HTERT-HM (cell line): ENCODE data around the gene FBLN5.

- RRBS = no CpG with 5 or more reads among the region's 16 CpGs
Measured at GRCh38 chr14:91360982-91361641, 56.5 kb downstream of the CCDC88C start.

DNA sequence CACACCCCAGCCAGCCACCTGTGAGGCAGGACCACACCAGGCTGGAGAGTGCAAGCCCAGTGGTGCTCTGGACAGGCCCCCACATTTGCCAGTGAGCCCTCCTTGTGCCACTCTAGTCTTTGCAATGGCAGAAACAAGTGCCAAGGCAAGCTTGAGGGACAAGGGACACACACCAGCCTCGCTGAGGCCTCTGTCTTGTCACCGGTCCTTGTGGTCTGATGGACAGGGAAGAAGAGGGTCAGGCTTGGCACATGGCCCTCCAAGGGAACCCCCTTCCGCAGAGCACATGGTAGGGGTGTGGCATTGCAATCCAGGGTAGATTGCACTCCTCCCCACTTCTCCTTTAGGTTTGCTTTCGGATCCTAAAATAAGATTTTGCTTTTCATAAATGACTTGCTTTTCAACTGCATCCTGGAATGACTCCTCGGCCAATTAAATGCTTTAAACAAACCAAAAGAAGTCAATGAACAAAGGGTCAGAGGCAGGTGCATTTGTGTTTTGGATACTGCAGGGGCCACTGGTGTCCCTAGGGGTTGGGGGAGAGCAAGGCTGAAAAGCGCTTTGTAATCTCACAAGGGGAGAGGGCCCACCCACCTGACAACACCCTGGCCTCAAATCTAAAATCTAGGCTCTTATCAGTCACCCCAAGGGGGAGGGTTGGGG, 53.5 kb downstream of the CCDC88C start:
- RRBS = no CpG with 5 or more reads among the region's 6 CpGs

DNA sequence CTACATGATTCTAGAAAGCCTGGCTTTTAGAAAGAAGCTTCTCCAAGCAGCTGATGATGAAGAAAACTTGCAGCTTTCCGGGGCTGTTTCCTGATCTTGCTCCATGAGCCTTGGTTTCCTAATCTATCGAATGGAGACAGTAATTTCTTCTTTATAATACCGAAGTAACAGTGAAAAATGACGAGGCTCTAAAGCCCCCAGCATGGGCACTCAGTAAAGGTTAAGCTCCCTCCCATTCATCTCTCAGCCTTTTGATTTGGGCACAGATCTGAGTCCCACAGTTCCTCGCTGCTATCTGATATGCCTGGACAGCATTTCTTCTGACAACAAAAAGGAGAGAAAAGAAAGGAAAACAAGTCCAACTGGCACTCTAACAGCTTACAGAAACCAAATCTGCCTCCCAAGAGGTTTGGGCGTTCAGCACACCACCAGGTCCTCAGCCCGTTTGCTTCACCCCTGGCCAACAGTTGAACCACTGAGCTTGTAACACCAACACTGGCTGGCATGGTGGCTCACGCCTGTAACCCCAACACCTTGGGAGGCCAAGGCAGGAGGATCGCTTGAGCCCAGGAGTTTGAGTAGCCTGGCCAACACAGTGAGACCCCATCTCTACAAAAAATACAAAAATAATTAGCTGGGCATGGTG, 19.6 kb downstream of the CCDC88C start:
- RRBS = no CpG with 5 or more reads among the region's 9 CpGs

DNA sequence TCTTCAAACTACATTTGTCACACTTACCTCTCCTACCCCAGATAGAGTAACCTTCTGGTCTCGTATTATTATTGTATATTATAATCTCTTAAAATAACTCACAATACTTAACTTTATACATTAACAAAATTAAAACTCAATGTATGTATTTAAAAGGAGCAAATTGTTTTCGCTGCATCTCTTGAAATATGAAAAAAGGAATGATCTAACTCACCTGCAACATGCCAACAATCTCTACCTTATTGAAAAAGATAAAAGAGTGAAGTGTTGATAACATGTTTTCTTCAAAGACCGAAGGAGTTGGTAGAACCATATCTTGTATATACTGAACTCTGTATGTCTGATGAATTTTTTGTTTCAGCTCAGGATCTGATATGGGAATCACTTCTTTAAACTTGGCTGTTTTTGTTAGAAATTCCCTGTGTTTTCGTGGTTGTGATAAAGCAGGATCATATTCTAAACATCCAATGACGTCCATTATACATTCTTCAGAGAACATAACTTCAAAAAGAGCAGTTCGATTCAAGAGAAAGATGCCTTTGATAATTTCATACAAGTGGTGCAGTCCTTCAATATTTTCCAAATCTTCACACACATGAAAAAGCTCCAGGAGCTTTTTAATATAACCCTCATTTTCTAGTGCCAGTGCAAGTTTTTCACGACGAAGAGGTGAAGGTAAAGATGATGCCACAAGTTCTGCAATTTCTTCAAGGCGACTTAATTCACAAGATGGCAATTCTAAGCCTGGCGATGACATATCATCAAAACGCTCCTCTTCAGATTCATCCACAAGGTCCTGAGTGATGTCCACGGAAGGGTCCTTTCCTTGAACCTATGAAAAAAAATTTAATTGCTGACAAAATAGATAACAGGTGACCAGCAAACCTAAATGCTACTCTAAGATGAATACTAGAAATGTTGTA, 28.5 kb downstream of the PPP4R3A start:
- RRBS = no CpG with 5 or more reads among the region's 12 CpGs

- RRBS = no CpG with 5 or more reads among the region's 9 CpGs
Measured at GRCh38 chr14:91578631-91579143, 68.6 kb upstream of the PPP4R3A start.

DNA sequence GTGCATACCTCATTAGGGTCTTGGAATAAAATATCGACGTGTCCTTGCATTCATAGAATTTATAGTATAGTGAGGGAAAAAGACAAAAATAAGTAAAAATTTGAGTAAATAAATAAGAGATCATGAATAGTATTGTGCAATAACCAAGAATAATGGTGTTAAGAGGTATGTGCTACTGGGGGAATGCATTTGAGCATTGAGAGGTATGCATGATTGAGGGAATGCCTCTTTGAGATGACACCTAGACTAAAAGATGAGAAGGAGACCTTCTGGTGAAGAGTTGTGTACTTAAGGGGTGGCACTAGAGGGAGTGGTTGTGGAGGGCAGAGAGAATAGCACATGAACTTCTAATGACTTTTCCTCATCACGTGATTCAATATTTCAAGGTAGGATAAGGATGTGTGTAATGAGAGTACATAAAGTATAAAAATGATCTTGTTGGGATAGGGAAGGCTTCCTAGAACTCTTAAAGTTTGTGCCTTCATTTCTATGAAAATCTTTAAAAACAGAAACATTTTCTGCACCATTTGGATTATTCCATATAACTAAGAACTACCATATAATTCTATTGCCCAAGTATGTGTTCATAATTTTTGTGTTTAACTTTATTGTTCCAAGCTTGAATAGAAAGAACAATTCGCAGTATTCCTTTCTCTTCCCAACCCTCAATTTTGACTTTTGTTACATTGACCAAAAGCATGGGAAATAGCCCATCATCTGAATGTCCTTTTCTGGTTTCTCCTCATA, 19.0 kb upstream of the CATSPERB start:
- RRBS = no CpG with 5 or more reads among the region's 4 CpGs

GRCh38 chr14:91875562-91876055, 8.3 kb upstream of the TC2N start:
- RRBS = no CpG with 5 or more reads among the region's 5 CpGs

DNA sequence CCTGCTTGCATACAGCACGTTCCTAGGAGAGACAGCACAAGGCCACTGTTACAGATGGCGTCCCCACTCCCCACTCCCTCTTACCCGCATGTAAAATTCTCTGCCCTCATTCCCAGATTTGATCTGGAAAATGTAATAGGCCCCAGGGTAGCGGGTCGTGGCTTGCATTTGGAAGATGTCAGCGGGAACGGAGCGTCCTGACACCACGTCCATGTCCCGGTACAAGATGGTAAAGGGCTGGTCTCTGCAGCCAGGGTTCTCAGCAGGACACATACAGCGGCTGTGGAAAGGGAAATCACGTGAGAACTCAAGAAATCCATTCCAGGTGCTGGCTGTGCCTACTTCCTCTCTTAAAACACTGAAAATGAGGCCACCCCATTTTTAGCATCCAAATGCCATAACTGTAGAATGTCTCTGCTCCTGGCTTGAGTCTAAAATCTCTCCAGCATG, 10.1 kb upstream of the TC2N start:
- RRBS = no CpG with 5 or more reads among the region's 12 CpGs

- RRBS = no CpG with 5 or more reads among the region's 8 CpGs
Measured at GRCh38 chr14:91883454-91883945, 16.2 kb upstream of the TC2N start.

DNA sequence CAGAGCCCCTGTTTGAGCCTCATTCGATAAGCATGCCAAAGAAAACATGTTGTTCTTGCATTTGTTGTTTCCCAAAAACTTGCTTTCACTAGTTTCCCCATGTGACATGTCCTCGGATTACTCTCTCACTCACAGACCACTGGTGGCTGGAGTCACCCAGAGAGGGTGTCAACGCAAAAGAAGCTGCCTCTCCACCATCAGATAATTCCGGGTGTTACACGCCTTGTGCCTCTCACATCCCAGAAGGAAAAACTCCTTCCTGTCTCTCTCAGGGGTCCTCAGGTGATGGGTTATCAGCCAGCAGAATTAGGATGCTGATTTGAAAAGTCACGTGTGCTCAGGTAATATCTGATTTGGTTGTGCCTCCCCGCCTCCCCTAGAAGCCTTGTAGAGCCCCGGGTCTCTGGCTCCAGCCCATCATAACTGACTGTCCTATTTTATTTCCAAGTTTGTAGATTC, 16.6 kb upstream of the TC2N start:
- RRBS = no CpG with 5 or more reads among the region's 8 CpGs

GRCh38 chr14:91946892-91947758, at the start of gene FBLN5:
Gene FBLN5, minus strand, starts transcription at chr14:91947694.
- RRBS = 1% methylated on average over 18 of the region's 50 CpGs

DNA sequence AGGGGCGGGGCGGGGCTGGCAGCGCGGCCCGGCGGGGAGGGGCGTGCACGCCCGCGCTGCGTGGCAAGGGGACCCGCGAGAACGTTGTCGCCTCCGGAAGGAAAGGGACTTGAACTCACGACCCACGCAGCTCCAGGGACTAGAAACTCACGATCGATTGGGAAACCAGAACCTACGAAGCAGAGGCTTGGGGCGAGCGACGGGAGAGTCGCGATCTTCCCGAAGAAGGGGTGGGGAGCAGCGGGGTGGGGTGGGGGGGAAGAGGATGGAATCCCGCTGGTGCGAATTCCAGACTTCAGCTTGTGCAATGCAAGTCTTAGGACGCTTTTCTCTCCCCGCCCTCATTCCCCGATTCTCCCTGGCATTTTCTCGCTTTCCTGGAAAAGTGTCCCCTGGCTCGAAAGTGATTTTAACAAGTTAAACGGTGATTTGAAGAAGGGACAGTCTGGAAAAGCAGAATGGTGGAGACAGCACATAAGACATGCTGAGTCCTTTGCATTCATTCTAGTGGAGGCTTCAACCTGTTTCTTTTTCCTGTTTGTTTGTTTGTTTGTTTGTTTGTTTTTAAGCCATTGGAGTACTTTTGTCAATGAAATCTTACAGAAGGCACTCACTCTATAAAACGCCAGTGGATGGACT, 384 bp upstream of the FBLN5 start:
- RRBS = under 1% methylated on average over 16 of the region's 37 CpGs

- RRBS = no CpG with 5 or more reads among the region's 6 CpGs
Measured at GRCh38 chr14:92003301-92004144, 36.3 kb downstream of the TRIP11 start.

DNA sequence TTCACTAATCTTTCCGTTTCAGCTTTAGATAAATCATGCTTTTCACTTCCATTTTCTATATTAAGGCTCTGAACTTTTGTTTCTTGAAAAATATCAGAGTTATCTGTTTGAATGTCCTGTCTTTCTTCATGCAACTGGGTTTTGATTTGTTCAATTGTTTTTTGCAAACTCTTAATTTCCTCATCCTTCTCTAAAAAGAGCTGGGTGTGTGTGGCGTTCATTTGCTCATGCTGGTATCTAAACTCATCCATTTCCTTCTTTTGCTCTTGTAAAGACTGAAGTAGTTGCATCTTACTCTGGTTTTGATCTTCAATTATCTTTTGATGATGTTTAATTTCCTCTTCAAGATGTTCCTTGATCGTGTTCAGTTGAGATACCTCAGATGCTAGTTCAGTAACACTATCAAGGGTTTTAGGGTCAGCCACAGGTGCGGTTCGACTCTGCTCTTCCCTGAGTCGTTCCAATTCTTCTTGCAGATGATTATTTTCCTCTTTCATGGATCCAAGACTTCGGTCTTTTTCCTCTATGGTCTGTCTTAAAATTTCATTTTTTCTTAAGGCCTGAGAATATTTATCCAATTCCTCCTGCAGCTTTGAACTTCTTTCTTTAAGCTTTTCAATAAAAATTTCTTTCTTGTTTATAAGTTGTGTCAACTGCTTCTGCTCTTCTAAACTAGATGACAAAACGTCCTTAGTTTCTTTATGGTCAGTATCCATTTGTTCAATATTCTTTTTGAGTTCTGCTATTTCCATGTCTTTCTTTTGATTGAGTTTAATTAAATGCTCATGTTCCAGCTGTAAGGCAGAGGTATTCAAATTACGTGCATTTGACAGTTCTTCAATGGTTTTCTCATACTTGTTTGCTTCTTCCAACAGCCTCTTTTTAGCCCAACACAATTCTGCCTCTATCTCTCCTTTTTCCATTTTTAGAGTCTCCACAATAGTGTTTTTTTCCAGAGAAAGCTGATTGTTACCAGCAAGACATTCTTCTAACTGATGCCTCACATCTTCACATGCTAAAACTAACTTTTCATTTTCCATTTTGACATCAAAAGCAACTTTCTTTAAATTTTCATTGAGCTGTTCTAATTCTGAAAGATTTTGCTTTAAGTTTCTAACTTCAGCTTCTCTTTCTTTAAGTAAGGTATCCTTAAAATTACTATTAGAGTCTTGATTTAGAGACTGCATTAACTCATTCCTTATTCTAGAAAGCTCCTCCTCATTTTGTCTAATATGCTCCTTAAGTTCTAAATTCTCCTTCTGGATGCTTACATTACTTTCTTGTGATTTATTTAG, 34.5 kb downstream of the TRIP11 start:
- RRBS = no CpG with 5 or more reads among the region's 9 CpGs

DNA sequence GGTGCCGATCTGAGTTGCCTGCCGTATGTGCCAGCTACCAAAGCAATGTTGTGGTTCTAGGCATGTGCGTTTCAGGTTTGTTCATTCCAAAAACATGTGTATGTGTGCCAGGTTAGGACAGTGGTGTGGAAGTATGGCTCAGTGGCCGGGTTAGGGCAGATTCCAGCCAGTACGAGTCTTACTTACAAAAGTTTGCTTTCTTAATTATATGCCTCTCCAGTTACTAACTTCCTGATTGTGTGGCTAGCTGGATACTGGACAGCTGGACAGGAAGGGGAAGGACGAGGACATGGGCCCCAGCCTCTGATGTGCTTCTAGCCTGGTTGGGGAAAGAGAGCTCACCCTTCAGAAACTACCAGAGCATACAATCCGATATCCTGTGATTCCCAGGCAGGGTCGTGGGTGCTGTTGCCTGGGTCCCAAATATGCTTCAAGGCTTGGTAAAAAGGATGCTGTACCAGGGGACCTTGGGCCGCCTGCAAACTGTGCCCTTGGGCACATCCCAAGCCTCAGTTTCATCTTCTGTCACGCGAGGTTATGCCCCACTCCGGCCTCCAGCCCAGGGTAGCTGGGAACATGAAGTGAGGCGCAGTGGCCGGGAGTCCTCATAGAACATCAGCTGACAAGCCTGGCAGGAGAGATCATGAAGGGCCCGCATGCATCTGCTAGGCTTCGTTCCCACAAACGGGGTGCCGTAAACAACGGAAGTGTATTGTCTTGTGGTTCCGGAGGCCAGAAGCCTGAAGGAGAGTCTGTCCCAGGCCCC, 23.3 kb upstream of the RIN3 start:
- RRBS = 80% methylated on average over 1 of the region's 20 CpGs

- RRBS = no CpG with 5 or more reads among the region's 13 CpGs
Measured at GRCh38 chr14:92568470-92569146, 55.0 kb downstream of the RIN3 start.

- RRBS = no CpG with 5 or more reads among the region's 3 CpGs
Measured at GRCh38 chr14:92677172-92677775, 71.2 kb downstream of the LGMN start.

DNA sequence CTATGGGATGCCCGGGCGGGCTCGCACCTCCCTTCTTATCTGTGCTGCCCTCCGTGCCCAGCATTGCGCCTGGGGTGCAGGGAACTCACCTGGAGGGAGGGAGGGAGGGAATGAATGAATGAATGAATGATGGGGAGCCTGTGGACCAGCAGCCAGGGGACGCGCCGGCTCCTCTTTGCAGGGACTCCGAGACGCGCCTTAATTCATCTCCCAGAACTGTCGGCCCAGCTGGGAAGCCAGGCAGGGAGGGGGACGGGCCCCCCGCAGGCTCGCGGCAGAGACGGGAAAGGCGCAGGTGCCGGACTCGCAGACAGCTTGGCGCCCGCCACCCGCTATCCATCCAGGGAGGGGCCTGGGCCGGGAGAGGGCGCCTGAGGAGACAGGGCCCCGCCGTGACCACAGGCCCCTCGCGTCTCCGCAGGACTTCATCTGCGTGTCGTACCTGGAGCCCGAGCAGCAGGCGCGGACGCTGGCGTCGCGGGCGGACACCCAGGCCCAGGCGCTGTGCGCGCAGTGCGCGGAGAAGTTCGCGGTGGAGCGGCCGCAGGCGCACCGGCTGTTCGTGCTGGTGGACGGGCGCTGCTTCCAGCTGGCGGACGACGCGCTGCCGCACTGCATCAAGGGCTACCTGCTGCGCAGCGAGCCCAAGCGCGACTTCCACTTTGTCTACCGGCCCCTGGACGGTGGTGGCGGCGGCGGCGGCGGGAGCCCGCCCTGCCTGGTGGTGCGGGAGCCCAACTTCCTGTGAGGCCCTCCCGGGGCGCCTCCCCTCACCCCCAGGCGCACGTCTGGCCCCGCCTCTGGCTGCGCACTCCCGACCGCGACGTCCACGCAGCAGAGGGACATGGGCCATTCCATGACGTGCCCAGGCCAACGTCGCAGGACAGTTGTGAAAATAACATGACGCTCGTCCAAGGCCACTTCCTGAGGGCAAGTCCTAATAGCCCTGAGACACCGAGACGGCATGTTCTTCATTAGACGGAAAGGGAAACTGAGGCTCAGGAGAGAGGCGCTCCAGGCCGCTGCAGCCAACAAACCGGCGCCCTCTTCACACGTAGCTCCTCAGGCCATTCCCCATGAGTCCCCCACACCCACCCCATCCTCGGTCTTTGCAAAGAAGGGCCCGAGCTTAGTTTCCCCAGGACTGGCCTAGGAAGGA, 60.5 kb downstream of the LGMN start:
- RRBS = 59% methylated on average over 23 of the region's 98 CpGs

DNA sequence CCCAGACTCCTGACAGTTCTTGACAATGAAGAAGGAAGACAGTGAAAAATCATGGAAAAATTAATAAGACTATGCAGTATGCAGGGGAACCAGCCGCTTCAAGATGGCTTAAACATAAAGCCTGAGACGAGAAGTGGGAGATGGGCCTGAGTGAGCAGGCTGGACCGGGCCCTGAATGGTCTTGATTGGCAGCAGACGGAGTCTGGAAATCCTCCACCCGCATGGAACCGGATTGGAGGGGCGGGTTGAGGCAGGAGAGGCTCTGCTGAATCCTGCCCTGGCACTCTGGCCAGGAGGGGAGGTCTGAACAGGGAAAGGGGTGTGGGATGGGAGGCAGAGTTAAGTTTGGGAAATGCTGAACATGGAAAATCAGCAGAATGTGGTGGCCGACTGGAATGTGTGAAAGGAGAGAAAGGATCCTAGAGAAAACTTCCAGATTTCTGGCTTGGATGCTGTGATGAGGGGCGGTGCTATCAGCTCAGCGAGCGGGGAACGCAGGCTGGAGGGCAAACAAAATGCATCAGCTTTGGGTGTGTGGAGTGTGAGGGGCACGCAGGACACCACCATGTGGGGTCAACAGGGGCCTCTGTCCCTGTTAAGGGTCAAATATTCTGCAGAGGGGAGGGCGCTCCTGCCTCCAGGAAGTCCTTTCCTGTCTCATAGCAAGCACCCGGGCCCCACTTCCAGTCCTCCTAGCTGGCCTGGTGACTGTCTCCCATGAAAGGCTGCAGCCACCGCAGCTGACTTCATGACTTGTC, 53.9 kb downstream of the LGMN start:
- RRBS = 46% methylated on average over 4 of the region's 16 CpGs

DNA sequence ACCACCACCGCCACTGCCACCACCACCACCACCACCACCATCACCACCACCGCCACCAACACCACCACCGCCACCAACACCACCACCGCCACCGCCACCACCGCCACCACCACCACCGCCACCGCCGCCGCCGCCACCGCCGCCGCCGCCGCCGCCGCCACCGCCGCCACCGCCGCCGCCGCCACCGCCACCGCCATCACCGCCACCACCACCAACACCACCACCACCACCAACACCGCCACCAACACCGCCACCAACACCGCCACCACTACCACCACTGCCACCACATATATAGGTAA, 29.3 kb downstream of the LGMN start:
- RRBS = no CpG with 5 or more reads among the region's 30 CpGs